Panc1 (cell line): ENCODE data around the genes ZNF579, GALP, ZNF667 and ZNF548.

DNA sequence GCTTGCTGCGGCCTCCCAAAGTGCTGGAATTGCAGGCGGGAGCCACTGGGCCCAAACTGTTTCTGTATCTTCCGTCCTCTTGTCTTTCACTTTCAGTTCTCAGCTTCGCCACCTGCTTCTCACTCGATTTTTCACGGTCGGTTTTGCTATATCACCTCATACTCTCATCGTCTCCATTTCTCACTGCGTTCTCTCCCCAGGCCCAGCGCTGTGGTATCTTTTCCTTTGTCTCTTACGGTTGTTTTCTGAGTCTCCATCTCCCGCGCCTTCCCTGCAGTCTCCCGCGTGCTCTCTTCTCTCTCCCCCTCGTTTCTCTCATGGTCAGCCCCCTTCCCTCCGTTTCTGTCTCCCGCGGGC is 14.9 kb downstream of the SSC5D start:
- RRBS, 2 experiments, result no CpG with 5 or more reads among the region's 19 CpGs

- RRBS, 2 experiments, result 1 to 8% methylated on average over 17 to 19 of the region's 22 CpGs
Measured at GRCh38 chr19:55580687-55581328, at the start of gene ZNF579. Gene ZNF579, minus strand, starts transcription at chr19:55580848.

GRCh38 chr19:55602115-55602878 is 2.2 kb downstream of the ZNF524 start:
- RRBS, 2 experiments, result 81% methylated on average over 12 to 15 of the region's 56 CpGs

GRCh38 chr19:55637068-55637691 is 3.6 kb upstream of the ZNF580 start:
- RRBS, 2 experiments, result no CpG with 5 or more reads among the region's 17 CpGs

DNA sequence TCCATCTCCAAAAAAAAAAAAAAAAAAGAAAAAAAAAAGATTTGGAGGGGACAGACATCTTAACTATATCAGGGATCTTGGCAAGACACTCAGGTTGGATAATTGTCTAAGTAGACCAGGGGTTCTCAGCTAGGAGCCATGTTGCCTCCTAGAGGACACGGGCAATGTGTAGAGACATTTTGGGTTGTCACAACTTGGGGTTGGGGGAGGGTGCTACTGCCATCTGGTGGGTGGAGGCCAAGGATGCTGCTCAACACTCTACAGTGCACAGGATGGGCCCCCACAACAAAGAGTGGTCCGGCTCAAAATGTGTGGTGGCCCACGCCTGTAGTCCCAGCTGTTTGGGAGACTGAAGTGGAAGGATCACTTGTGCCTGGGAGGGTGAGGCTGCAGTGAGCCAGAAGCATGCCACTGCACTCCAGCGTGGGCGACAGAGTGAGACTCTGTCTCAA is 1.8 kb upstream of the ZNF580 start:
- RRBS, 2 experiments, result no CpG with 5 or more reads among the region's 5 CpGs

GRCh38 chr19:55647323-55647634 is 733 bp upstream of the CCDC106 start:
- RRBS, 2 experiments, result no CpG with 5 or more reads among the region's 5 CpGs

GRCh38 chr19:55656114-55656546 is 1.3 kb downstream of the U2AF2 start:
- RRBS, 2 experiments, result no CpG with 5 or more reads among the region's 10 CpGs

DNA sequence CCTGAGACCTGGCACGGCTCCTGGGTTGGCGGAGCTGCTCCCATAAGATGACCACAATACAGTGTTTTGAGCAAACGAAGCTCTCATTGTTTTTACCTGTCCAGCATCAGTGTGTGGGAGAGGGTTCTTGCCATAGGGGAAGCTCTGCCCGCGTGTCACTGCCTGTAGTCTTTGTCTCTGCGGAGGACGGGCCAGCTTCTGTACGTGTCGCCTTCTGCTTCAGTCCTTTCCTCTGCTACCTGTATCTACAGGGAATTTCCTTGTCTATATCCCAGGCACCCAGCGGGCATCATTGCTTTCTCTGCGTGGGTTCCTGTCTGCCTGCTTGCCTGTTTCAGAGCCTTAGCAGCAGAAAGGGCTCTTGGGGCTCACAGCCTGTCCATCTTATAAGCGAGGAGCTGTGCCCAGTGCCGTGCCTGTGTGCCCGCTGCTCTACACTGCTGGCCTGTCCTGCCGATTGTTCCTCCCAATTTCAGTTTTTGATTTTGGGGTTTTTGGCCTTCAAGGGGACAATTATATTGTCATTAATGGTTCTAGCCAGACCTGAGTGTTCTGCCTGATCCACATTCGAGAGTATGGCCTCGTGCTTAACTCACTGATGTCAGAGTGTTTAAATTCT is 2.5 kb downstream of the U2AF2 start:
- RRBS, 2 experiments, result no CpG with 5 or more reads among the region's 17 CpGs

DNA sequence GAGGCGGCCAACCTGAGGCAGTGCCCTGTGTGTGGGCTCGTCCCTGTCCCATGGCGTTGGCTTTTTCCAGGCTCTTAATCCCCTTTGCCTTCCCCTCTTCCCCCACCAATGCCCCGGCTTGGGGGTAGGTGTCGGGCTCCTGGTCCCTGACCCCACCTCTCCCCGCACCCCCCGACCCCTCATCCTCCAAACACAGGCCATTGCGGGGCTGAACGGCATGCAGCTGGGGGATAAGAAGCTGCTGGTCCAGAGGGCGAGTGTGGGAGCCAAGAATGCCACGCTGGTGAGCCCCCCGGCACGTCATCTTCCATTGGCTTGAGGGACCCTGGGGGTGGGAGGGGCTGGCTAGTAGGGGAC is 6.2 kb upstream of the EPN1 start:
- RRBS, 2 experiments, result no CpG with 5 or more reads among the region's 13 CpGs

DNA sequence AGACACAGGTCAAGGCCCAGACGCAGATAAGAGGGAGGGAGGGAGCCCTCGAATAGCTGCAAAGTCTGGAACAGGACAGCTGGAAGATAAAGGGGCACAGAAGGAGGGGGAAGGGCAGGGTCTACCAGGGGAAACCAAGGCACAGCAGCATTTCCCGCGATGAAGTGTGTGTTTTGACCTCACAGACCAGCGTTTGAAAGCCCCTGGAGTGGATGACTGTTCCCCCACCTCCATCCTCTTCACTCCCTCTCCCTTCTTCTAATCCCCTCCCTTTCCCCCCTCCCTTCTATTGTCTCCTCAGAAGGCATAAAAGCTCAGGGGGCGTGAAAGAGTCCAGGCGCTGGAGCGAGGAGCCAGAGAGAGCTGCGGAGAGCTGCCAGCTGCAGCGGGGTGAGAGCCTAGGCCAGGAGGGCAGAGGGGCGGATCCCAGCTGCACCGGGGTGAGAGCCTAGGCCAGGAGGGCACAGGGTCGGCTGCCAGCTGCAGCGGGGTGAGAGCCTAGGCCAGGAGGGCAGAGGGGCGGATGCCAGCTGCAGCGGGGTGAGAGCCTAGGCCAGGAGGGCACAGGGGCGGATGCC is at the start of gene GALP:
Gene GALP, plus strand, starts transcription at position 336 of the 578 bp plus-strand sequence.
- RRBS, 2 experiments, result no CpG with 5 or more reads among the region's 17 CpGs

- RRBS, 2 experiments, result no CpG with 5 or more reads among the region's 7 CpGs
Measured at GRCh38 chr19:56291672-56292196, 19.2 kb downstream of the EDDM13 start.

DNA sequence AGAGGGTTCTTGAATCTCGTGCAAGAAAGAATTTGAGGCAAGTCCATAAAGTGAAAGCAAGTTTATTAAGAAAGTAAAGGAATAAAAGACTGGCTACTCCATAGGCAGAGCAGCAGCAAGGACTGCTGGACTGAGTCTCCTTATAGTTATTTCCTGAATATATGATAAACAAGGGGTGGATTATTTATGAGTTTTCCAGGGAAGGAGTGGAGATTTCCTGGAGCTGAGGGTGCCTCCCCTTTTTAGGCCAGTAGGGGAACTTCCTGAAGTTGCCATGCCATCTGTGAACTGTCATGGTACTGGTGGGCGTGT is 13.6 kb downstream of the ZSCAN5A start:
- RRBS, 2 experiments, result no CpG with 5 or more reads among the region's 2 CpGs

- RRBS, 2 experiments, result 6 to 10% methylated on average over 1 of the region's 36 CpGs
Measured at GRCh38 chr19:56315064-56315658, 522 bp upstream of the ZSCAN5A start.

DNA sequence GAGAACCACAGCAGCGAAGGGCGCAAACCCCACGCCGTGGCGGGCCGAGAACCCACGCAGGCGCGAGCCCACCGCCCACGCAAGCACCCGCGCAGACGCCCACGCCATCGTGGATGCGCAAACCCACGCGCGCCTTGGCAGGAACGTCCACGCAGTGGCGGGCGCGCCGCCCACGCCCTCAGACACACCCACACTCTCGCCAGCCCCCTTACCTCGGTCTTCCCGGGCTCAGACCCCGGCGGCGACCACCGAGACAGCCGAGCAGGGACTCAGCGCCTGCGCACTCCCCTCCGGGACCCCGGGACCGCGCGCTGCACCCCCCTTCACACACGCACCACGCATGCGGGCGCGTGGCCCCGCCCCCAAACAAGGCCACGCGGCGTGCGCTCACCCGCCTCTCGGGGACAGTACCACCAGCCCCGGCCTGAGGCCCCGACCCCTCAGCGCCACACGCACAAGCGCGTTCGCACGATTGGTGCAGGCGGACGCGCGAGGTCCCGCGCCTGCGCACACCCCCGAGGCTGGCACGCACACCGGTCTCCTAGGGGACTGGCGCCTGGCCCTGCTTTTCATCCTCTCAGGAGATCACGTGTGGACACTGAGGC is at the start of gene ZNF667:
Gene ZNF667, minus strand, starts transcription at position 286 of the 605 bp plus-strand sequence.
- RRBS, 2 experiments, result 89 to 93% methylated on average over 8 to 19 of the region's 74 CpGs

- RRBS, 2 experiments, result 82 to 85% methylated on average over 5 of the region's 20 CpGs
Measured at GRCh38 chr19:56478239-56478594, 1.1 kb upstream of the ZNF667 start.

DNA sequence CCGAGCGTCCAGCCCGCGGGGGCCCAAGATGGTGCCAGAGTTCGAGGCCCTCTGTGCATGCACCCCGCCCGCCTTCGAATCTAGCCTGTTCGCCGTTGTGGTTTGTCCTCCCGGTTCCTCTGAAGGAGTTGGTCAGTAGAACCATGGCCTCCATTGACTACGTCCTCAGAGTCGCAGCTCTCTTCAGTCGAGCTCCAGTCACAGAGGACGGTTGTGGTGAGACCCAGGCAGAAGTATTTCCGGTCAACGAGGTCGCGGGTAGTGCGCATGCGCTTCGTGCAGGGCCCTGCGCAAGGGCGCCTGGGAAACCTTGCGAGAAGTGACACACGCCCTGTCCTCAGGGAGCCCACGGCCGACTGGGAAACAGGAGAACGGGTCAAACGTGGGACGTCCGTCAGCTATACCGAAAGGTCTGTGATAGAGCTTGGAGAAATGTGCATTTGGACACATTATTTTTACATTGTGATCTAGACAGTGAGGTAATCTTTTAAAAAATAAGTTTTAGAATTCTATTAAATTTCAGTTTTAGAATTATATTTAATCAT is 24.2 kb upstream of the PEG3 start:
- RRBS, 2 experiments, result 94% methylated on average over 3 of the region's 33 CpGs; no CpG with 5 or more reads in 1 of the 2 experiments

DNA sequence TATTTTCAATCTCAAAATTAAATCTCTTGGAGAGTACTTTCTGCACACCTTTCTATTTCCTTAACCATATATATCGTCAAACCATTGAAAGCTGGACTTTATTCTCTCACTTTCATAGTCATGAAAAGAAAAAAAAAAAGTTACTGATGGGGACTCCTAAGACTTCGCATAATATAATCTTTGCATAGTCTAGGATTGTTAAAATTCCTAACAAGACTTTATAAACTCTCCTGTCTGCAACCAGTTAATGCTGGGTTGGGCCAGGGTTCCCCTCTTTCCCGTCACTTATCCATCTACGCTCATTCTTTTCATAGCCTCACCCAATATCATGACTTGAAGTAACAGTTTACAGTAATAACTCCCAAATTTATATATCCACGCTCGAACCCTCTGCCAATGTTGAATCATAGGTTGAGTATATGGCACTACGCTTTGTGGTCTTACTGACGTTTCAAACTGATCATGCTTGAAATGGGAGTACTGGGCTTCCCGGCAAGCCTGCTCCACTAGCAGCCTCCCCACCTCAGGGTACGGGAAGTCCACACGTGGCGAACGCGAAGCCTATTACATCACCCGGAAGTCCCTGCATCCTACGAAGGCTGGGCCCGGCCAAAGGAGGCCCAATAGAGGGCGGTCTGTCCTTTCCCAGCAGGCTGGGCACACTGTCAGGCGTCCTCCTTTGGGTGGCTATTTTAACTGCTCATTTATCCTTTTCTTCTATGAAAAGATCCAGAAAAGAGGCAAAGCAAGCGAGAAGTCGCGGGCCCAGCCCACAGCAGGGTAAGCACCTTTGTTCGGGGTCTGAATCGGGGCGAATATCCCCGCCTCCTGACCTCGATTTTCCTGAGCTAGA is 714 bp upstream of the ZNF460 start:
- RRBS, 2 experiments, result under 1 to 7% methylated on average over 6 of the region's 27 CpGs

GRCh38 chr19:57305889-57306474 is 14.3 kb upstream of the ZNF543 start:
- RRBS, 2 experiments, result no CpG with 5 or more reads among the region's 3 CpGs

- RRBS, 2 experiments, result 42 to 48% methylated on average over 4 of the region's 29 CpGs
Measured at GRCh38 chr19:57317480-57317960, 2.8 kb upstream of the ZNF543 start.

- RRBS, 2 experiments, result no CpG with 5 or more reads among the region's 41 CpGs
Measured at GRCh38 chr19:57389566-57390194, at the start of gene ZNF548. Gene ZNF548, plus strand, starts transcription at chr19:57389854.